Endometrial microvascular endothelial cells (primary cell): ENCODE measurements around a stretch of chr2.

DNA sequence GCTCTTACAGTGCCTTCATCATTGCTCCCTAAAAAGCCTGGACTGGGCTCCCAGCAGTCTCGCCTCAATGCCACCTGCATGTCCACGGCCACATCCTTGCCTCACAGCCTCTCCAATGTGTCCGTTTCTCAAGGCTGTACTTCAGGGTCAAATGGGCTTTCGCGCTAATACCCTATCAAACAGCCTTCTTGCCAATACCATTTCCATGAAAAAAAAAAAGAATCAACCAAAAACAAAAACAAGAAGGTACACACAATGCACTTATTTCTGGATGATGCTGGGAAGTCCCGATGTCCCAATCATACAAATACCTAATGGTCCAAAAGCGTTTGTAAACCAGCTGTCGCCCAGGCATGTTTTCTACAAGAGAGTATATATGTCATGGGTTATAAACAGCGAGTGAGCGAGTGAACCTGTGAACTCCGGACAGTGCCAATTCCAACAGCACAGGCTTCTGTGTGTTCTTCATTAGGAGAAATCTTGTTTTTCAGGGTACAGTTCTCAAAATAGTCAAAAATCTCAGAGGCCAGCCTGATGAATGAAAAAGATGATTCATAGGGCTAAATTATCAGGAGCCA is 77.1 kb downstream of the EIPR1 start:
- RAMPAGE, long total RNA = no peak

- RAMPAGE, long total RNA = no peak
Observed at GRCh38 chr2:3356722-3357220, 20.8 kb downstream of the EIPR1 start.

- RAMPAGE, long total RNA = no peak
Observed at GRCh38 chr2:3455855-3456612, 63.3 kb downstream of the ADI1 start.

- RAMPAGE, long total RNA = no peak
Observed at GRCh38 chr2:3472293-3473265, 46.8 kb downstream of the ADI1 start.

DNA sequence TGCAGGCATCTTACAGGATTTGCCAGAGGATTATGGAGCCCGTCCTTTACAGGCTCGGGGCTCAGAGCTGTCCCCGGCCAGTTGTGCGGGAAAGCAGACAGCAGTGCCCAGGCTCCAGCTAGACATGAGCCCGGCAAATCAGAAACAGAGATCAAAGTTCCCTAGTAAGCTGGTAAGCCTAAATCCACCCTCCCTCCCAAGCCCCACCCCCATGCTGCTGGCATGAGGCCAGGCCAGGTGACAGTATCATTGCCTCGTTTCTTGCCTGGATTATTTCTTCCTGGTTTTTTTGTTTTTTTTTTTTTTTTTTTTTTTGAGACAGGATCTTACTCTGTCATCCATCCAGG is 38.7 kb downstream of the ADI1 start:
- RAMPAGE, long total RNA = no peak

DNA sequence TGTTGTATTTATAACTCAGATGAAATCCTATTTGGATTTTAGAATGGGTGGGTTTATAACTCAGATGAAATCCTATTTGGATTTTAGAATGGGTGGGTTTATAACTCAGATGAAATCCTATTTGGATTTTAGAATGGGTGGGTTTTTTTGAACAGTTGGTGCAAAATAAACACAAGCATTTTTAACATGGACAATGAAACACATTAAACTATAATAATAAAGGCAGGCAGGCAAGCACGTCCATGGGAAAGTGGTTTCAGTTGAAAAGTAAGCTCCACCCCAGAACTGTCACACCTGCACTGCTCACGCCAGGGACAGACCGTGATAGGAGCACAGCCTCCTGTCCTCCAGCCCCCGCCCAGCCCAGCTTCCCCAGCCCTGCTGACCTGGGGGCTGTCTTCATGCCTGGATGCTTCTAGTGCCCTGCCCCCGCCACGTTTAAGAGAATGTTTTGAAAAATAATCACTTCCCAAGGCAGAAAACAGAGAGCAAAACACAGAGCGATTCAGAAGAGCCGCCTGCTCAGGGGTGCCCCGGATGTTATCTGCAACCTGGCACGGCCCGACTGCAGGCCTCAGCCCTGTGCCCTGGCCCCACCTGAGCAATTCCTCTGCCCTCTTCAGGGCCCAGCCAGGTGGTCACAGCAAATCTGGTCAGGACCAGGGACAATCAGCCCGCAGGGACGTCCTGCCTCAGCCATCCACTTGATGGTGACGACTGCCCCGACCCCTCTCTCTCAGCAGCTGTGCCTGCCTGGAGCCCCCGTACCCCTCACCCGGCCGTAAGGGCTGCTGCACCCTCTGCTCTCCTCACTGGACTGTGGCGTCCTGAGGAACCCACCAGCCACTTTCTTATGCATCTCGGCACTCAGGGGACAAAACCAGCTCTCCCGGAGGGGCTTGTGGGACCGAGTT is 30.5 kb downstream of the ADI1 start:
- RAMPAGE, long total RNA = no peak

- RAMPAGE, long total RNA = no peak
Observed at GRCh38 chr2:3505685-3506341, 13.5 kb downstream of the ADI1 start.

- RAMPAGE, long total RNA = no peak
Observed at GRCh38 chr2:3533718-3534257, 14.5 kb upstream of the ADI1 start.

GRCh38 chr2:3913242-3913753 is 209.9 kb downstream of the DCDC2C start:
- RAMPAGE, long total RNA = no peak

GRCh38 chr2:5693217-5694425 is 1.4 kb downstream of the SOX11 start:
- RAMPAGE, long total RNA = no peak

DNA sequence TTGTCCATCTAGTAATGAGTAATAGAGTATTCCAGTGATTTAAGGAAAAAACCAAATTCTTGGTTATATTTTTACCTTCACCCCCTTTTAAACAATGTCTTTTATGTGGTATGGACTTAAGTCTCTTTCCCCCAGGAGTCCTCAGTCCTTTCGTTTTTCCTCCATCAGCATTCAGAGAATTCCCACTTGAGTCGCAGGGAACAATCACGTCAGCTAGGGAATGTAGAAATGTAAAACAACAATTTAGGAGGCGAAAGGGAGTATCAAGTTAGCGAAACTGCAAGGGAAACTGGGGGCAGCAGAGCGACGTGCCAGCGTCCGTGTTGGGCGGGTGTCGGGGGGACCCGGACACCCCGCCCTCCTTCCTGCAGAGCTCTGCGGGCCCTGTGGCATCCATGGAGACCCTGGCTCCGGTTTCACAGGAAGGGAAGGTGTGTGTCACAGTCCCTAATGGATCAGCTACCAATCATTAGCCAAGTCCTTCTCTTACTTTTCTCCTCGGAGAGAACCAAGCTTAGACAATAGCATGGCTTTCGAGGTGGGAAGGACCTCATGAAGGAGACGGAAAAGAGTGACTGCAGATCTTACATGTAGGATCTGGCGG is 33.6 kb downstream of the SOX11 start:
- RAMPAGE, long total RNA = no peak

GRCh38 chr2:5914841-5915208 is 222.6 kb downstream of the SOX11 start:
- RAMPAGE, long total RNA = no peak

- RAMPAGE, long total RNA = no peak
Observed at GRCh38 chr2:6372110-6372814, 493.4 kb downstream of the CMPK2 start.

GRCh38 chr2:6866409-6866881 is 738 bp upstream of the CMPK2 start:
- RAMPAGE, long total RNA = no peak

DNA sequence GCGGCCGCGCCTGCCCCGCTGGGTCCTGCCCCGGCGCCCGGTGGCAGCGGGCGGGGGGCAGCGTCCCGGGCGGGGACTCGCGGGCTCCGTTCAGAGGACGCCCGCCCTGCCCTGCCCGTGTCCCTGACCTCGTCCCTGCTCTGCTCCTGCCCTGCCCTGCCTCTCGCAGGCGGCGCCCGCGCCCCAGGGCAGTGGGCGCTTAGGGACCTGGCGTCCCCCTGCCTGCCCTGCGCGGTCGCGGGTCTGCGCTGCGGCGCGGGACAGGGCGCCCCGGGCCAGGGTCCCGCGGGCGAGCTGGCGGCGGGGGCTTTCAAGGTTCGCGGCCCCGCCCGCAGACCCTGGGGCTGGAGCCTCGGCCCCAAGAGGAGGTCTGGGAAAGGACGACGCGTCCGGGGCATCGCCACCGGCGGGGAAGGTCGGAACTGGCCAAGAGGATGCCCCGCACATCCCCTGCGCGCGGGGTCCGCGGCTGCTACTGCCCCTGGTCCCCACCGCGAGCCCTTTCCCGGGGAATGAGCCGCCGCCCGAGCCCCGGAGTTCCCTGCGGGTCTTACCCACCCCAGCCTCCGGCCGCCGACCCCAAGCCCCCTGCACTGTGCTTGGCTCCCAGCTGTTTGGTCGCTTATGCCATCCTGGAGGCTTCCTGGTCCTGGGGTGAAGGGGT is 647 bp downstream of the RNF144A start:
- RAMPAGE, long total RNA = no peak

DNA sequence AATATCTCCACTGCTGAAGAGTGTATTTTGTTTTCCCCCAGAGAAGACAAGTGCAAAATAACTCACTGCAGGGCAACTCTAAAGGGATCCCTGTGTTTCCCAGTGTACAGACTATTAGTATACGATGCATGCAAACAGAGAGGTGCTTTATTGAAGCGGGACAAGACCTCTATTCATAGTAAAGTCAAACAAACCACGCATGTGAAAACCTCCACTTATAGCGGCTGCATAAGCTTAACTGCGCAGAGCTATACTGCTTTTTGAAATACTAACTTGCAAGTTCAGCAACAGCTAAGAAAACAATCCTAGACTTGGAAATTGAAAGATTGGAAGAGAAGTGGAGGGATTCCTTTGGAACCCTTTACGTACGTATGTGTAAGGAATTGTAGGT is 15.6 kb downstream of the RNF144A start:
- RAMPAGE, long total RNA = no peak

DNA sequence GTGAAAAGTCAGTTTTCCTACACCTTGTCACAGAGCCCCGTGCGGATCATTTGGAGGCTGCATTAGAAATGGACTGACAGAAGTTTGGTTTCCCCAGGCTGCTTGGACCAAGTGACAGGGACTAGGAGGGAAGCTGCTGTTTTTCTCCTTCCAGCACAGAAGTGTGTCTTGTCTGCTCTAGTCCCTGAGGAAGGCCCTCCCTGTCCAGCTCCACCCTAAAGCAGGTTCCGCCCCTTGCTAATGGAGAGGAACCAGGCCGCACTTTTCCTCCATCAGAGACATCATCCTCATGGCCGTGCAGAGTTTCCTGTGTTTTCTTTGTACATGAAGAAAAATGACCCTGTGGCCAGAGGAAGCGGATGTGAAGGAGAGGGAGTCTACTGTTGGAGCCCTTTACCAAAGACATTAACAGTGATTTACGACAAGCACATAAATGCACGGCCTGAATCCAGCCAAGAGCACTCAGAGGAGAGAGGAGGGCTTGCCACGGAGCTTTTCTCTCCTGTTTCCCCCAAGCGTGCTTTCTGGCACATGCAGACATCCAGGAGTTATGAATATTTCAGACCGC is 109.5 kb downstream of the RNF144A start:
- RAMPAGE, long total RNA = no peak

DNA sequence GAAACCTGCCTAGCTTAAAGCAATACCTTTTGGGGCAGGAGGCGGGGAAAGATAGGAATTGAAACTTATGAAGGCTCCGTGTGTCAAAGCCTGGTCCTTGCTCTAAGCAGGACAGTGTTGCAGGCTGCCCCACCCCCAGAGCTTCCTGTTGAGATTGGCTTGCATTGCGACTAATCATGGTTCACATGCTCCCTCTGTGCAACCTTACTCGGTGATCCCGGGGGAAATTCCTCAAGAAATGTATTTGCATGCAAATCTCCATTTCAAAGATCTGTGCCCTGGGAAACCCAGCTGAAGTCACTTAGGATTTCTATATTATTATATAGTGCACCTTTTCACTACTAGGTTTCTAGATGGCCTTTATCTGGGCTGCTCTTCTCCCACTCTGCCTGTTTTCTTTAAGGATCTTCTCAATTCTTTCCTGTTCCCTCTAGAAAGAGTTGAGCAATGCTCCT is 802.7 kb upstream of the ID2 start:
- RAMPAGE, long total RNA = no peak

DNA sequence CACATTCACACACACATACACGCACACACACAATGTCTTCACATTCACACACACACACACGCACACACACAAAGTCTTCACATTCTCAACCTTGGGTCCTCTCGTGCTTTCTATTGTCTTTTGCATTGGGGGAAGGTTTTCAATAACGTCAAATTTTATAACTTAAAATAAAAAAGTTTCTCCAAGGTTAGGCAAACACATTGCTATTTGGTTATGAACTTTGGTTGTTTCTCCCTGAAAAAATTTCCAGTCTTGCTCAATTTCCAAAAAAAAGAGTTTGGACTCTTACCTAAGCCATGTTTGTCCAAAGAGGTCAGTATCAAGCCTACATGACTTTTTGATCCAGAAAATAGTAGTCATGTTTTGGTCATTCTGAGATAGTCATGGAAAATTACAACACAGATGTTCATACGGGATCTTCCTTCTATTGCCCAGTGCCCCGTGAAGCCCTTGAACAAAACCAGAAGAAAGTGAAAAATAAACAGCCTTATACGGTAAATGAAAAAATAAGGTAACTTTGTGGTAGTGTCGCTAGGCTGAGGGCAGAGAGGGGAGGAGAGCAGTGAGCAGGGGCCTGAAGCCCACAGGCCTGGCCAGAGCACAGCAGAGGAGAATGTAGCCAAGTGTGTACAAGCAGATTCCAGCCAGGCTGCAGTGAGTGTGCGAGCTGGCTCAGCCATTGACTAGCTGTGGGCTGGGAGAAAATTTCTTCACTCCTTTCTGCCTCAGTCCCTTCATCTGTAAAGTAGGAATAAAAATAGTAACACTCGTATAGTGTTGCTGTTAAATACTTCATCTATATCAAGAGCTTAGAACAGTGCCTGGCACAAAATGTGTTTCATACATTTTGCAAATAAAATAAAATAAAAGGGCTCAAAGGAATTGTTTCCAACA is 542.6 kb upstream of the ID2 start:
- RAMPAGE, long total RNA = no peak

GRCh38 chr2:8146396-8147063 is 535.3 kb upstream of the ID2 start:
- RAMPAGE, long total RNA = no peak